H4 (cell line): ENCODE measurements around a stretch of chr17.

DNA sequence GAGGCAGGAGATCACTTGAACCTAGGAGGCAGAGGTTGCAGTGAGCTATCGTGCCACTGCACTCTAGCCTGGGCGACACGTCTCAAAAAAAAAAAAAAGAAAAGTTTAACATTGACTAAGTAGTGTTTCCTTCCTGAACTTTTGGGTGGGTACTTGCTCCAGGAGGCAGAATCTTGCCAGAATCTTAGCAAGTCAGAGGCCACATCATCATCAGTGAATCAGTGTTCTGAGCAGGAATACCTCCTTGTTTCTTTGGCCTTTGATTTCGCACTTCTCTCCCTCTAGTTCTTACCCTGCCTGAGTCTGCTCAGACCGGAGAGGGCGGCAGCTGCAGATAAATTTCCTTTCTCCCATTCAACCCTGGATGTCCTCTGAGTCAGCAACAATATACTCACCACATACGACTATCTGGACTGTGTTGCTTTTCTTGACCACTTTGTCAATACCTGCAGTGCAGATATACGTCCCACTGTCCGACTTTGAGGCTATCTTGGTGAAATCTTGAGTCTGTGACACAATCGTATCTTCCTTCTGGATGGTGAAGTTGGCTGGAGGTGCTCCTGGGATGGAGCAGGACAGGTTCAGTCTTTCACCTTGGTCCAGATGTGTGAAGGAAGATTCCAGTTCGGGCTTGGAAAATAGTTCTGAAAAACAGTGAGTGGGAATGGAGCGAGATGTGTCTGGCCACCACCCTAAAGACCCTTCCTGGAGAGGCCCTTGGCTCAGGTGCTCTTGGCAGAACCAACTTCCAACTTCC lies 27.7 kb downstream of the PECAM1 start:
- RAMPAGE, long total RNA: no peak

DNA sequence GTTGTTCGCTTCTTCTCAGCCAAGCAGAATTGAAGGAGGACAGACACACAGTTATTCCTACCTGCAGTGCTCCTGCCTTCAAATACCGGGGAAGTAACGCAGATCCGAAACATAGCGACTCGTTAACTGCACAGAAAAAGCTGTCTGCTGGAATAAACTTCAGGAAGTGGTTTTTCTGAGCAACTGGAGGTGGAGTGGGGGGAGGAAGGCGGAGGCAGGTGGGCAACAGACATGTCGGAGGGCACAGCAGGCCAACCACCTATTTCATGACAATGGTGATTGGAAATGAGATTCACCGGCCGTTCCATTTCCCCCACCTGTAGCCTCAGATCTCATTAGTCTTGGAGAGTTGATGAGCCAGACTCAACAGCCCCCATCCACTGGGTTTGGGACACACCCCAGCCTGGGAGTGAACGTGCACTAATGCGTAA lies 7.6 kb upstream of the PECAM1 start:
- RAMPAGE, long total RNA: no peak

GRCh38 chr17:64496702-64496953 lies 226 bp downstream of the POLG2 start:
- RAMPAGE, long total RNA: no peak

DNA sequence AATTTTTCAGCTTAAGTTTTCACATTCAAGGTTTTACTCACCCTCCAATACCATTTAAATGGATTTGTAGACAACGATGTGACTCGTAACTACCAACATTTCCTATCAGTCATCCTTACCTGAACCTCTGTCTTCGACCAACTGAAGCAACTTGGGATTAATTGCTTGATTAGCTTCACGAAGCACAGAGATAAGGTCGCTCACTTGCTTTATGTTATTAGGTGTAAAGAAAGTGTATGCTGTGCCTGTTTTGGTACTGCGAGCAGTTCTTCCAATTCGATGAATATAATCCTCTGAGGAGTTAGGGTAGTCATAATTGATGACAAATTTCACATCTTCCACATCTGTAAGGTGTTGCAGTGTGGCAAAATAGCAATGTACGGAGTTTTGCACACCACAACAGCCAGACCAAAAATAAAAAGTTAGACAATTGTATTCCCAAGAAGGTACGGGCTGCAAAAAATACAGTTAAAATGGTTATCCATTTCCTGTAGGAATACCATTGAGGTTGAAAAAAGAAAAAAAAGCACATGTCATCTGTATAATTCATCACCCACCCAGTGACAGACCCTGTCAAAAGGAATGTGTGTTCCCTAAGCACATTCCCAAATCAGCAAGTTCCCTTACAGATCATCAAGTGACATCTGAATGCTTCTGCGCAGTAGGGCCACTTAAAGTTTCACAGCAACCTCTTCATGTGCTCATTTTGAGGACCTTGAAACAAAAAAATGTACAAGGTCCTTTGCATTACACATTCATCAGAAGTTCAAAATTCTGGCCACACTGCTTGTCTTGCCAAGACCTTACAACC lies 3.8 kb upstream of the POLG2 start:
- RAMPAGE, long total RNA: no peak

DNA sequence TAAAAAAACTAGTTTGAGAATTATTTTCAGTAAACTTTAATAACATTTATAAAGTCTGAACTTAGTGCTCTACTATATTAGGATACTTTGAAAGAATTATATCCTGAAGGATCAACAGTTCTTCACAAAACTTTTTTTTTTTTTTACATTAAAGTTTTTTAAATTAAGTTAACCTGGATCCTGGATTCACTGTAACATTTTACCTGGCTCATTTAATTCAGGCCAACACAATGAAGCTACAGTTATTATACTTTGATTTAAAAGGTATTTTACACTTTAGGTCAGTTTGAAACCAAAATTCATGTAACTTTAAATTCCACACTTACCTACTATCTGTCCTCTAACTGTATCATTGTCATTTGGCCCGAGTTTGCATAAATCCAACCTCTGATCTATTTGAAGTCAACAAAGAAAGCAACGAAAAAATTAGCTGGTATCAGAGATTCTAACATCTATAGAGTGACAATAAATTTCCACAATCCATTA lies 71.3 kb downstream of the SMURF2 start:
- RAMPAGE, long total RNA: no peak

GRCh38 chr17:64628574-64629210 lies 33.4 kb downstream of the SMURF2 start:
- RAMPAGE, long total RNA: no peak

DNA sequence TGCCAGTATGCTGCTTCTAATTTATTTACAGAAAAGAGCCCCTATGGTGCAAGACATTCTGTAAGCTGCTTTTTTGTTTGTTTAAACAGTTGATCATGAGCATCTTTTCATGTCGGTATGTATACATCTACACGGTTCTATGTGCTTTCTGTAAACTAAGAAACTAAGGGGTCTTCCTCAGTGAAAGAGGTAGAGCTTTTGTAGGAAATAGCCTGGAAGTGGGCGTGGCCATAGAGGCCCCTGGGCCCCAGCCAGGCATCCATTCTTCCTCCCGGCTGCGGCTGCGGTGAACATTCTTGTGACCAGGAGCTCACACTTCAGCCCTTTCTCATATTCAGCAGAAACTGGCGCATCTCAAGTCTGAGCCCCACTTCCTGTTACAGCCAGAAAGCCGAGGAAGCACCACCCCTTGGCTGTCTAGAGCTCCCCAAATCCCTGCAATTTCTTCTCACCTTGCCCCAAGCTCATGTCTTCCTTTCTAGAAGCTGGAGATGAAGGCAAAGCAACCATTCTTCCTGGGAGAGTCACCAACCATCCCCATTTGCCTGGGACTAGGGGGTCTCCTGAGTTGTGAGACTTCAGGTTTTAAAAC lies 46.9 kb upstream of the SMURF2 start:
- RAMPAGE, long total RNA: no peak

DNA sequence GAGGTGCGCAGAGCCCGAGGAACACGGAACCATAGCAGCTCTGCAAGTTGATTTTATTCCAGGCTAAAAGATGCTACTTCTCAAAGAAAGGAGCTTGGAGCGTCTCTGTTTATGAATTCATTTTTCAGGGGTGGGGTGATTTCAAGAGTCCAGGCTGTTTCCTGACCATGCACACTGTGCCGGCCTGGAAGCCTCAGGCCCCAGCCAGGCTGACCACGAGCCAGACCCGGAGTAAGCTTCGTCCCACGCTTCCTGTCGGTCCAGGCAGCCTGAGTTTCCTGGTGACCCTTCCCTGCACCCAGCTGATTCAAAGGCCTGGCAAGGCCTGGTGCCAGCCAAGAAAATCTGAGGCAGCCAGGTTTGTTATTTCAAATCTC lies 62.1 kb upstream of the SMURF2 start:
- RAMPAGE, long total RNA: no peak

DNA sequence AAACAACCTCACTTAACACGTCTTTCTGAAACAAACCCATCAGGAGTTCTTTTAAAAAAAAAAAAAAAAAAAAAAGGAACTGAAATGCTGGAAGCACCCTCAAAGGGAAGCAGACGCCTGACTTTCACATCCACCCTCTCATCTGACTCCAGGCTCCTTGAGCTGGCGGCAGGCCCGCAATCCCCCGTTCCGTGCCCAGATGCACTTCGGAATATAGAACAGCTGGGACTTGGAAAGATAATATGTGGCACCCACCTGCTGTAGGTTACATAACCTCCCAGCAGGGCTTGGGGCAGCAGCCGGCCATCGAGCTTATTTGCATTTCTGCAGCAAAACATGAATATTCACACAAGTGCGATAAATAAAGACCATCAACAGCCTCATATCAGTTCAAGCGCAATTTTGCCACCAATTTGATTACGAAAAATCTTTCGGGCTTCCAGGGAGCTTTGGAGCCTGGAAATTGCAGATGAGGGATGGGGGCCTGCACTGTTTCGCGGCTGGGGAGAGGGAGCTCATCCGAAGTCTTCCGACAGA lies 115.7 kb upstream of the SMURF2 start:
- RAMPAGE, long total RNA: no peak

DNA sequence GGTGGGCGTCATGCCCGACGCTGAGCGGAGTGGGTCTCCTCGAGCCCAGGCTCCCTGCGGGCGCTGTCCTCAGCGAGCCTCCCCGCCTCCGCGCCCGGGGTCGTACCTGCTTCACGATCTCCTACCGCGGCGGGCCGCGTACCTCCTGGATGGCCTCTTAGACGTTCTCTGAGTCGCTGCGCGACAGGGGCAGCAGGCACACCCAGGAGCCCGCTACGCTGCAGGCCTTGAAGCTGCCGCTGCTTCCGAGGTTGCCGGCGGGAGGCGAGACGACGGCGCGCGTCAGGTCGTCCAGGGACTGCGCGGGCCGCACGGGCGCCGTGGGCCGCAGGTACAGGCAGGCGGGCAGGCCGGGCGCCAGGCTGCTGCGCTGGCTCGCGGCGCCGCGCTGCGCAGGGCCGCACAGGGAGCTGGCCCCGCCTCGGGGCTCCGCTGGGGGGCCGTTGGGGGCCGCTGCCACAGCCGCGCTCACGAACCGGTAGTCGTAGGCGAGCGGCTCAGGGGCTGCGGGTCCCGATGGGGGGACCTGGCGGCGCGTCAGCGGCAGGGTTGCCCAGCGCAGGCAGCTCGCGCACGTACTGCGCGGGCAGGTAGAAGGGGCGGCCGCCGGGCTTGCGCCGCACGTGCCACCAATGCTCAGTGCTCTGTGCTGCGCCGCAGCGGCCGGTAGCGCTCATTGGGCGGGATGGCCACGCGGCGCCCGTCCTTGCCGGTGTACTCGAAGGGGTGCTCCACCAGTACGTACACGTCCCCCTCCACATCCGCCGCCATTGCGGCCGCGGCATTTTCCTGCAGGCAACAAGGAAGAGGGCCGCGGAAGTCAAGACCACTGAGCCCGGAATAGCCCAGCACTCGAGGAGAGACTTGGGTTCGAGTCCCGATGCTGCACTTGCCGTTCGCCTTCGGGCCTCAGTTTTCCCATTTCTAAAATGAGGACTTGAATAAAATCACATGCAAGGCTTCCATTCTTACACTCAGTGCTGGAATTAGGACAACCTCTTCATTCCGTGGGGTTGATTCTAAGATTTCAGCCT lies 116.5 kb upstream of the SMURF2 start:
- RAMPAGE, long total RNA: no peak

DNA sequence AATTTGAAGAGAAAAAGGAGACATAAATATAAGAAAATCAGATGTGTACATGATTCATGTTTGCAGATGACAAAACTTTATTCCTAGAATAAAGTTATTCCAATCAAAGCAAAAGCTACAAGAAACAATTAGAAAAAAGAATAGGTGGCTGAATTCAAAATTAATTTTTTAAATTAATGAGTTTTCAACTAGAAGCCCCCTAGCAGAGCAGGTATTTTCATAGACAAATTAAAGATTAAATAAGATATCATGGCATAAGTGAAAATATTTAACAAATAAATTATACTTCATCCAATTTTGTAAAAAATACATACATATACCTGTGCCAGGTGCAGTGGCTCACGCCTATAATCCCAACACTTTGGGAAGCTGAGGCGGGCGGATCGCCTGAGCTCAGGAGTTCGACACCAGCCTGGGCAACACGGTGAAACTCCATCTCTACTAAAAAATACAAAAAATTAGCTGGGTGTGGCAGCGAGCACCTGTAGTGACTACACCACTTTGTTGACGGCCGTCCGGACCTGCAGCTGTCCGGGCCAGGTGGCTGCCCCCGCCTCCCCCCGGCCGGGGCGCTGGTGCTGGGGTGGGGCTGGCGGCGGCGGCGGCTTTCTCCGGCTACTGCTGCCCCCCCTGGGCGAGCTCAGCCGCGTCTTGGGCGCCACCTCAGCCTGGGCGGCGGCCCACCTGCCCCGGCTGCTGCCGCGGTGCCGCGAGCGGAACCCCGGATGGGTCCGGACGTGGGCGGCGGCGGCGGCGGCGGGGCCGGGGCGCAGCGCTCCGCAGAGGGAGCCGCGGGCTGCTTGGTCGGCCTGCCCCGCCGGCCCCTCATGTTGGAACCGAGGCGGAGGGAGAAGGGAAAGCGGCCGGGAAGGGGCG lies 610 bp downstream of the LRRC37A3 start:
- RAMPAGE, long total RNA: no peak

DNA sequence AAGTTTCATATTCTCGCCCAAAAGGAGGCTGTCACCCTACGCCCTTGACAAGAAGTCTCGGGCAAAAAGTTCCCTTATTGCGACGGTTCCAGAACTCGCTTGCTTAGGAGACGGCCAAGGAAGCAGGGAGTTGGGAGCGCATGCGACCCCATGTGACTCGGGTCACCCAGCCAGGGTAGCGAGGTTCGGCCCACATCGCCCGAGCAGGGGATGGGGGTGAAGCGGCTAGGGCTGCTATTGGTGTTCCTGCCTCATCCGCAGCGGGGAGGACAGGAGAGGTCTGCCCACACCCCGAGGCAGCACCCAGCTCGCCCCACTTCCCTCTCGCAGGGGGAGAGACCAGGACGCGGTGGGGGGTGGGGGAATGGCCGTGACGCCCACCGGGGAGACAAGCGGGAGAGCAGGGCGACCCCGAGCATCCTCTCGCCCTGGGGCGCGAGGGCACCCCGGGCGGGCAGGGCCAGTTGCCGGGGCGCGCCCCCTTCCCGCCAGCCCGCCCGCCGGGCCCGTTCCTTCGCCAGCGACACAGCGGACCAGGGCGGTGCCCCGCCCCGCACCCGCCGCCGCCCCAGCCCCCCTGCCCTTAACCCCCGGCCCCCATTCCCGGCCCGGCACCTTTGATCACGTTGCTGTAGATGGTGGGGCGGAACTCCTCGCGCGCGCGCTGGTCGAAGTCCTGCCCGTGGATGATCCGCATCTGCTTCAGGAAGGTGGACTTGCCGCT lies 682 bp downstream of the GNA13 start:
- RAMPAGE, long total RNA: no peak

- RAMPAGE, long total RNA: no peak
These were observed 31.1 kb upstream of the GNA13 start for GRCh38 chr17:65087701-65088008.

DNA sequence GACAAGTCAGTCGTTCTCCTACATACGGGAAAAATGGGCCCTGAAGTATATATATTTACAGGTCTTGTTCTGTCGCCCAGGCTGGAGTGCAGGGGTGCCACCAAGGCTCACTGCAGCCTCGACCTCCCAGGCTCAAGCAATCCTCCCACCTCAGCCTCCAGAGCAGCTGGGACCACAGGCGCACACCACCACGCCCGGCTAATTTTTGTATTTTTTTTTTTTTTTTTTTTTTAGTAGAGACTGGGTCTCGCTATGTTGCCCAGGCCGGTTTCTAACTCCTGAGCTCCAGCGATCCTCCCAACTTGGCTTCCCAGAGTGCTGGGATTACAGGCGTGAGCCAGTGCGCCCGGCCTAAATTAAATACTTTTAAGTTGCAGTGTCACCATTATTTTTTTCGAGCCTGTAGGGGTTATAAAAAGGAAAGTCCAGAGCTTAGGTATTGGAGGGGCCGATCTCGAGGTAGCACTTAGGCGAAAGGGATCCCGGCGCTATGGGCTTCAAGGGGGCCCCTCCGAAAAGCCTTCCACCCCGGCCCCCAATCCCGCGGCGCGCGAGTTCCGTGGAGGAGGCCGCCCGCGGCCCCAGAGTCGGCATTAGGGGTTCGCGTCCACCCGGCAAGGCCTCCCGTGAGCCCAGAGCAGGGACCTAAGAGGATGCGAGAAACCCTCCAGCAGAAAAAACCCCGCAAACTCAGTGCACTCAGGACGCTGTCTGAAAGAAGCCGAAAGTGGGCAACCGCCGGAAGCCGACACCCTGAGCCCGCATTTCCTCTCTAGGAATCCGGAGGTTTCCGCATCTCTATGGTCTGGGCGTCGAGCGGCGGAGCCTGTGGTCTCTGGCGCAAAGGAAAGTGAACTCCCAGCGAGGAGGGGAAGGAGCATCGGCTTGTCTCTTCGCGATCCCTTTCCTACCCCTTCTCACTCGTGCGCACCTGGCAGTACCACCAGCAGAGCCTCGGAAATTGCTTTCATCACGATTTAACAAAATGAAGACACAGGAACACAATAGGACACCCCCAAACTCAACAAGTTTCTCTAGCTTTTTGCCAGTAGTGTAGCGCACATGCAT lies 14.2 kb upstream of the RGS9 start:
- RAMPAGE, long total RNA: no peak

GRCh38 chr17:65290589-65291162 lies 153.5 kb downstream of the RGS9 start:
- RAMPAGE, long total RNA: no peak

DNA sequence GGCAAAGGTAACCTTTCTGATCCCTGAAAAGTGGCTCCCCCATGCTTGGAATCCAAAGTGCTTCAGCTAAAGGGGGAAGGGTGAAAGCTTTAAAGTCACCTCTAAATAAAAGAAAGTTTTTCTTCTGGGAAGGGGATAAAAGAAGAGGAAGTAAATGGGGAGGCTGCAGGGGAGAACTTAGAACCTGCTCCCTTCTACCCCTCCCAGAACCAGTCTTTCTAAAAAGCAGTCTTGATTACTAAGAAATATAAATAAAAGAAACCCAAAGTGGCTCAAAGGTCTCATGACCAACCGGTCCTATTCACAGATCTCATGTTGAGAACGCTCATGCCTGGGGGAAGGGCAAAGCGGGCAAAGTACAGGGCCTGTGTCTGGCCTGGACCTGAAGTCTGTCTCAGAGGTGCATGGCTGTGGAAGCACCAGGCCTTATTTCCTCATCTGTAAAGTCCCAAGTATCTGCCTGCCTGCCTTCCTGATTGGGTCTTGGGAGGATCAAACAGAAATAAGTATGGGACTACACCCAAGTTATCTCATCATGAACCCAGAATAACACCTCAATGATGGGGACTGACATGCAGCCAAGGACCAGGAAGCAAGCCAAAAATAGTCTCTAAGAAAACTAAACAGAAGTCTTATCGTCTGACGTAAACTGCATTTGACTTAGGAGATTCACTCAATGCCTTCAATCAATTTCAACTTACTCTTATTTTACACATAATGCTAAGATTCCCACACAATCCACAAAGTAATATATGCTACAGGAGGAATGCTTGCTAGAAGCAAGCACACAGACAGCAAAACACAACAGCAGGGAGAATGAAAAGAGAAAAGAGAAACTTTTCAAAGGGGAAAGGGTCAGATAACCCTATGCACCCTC lies 14.2 kb downstream of the AXIN2 start:
- RAMPAGE, long total RNA: no peak

GRCh38 chr17:66190933-66191352 lies 990 bp downstream of the CEP112 start:
- RAMPAGE, long total RNA: no peak

- RAMPAGE, long total RNA: no peak
These were observed 46.2 kb downstream of the PRKCA start for GRCh38 chr17:66348606-66349111.

- RAMPAGE, long total RNA: no peak
These were observed 245.7 kb downstream of the PRKCA start for GRCh38 chr17:66548067-66548562.

DNA sequence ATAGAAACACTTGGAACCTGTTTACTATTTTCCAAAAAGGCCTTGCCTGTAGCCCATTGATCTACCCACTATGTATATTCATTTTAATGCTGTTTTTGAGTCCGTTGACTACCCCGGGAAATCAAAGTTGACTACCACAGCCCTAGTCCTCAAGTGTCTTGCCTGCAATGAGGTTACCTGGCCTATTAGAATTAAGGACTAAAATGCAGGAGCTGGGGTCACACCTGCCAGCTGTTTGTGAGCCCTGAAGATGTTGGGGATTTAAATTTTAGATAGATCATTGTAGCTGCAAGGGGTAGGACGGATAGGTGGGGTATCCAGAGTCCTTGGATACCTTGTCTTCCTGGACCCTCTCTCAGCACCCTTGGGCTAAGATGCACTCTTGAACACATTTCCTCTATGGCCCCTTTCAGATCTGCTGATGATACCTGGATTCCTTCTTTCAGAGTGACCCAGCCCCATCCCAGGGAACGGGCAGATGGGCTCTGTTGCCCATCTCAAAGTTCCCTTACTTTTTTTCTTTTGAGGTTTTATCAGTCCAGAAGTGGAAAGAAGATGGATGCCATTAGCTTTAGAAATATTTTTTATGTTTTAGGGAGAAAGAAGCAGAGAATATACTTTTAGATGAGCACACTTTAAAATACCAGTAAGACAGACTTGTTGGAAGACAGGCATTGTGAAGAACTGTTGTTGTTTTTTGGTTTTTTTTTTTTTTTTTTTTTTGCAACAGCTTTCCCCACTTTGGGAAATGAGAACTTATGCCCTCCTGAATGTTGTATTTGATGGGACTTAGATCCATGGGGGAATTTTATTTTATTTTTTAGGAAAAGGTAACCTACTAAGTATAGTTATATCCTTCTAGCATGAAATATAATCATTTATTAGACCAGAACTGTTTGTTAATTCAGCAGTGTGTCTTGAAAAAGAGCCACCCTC lies 263.6 kb downstream of the PRKCA start:
- RAMPAGE, long total RNA: no peak